Hair follicular keratinocyte (primary cell): ENCODE measurements around the genes SHC3 and GADD45G.

GRCh38 chr9:89036221-89036634 is 45.0 kb downstream of the S1PR3 start:
- RAMPAGE, long total RNA, result no peak

GRCh38 chr9:89178249-89178915 is at the start of gene SHC3:
Gene SHC3 (minus strand): TSS chr9:89178818.
- RAMPAGE, long total RNA, result no peak

DNA sequence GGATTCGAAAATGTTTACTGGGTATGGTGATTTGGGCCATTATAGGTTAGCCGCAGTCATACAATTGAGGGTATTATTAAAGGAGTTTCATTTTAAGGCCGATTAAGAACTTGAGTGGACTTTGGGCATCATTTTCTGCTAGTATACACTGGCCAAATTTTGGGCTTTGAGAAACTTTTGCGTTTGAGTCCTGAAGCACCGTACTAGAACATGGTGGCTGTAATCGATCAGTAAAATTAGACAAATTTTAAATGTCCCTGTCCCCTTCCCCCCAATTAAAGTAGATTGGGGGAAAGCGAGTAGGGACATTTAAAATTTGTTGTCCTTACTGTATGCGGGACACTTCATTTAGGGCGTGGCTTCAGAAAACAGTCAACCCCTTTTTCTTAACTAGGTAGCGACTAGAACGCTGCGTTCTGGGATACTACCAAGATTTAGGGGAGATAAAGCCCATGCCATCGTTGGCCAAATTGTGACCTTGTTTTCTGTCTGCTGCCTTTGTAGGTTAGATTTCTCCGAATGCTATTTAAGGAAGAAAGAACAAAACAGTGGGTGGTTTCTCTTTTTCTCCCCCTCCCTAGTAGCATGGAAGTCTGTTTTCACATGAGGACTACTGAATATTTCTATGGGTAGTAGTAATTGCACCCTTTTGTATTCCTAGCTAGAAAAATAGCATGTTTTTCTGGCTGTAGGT is 1.1 kb downstream of the CKS2 start:
- RAMPAGE, long total RNA, result no peak

GRCh38 chr9:89362892-89363257 is 44.6 kb downstream of the SECISBP2 start:
- RAMPAGE, long total RNA, result no peak

GRCh38 chr9:89375330-89375852 is 57.1 kb downstream of the SECISBP2 start:
- RAMPAGE, long total RNA, result no peak

DNA sequence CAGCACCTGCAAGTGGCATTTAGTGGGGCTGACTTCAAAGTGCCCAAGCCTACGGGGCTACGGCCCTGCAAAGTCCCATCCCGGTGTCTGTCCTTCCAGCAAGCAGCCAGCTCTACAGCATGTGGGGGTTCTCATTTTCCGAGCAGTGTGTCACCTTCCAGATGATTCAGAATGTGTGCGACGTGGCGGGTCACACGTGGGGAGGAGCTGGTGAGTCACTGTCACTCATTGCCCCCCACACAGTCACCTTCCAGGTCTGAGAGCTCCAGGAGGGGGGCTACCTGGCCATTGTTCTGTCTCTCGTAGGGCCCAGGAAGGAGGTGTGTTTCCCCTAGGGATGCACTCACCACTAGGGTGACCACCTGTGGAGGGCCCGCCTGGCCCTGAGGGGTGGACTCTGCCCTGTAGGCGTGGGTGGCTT is 70.3 kb downstream of the SEMA4D start:
- RAMPAGE, long total RNA, result no peak

DNA sequence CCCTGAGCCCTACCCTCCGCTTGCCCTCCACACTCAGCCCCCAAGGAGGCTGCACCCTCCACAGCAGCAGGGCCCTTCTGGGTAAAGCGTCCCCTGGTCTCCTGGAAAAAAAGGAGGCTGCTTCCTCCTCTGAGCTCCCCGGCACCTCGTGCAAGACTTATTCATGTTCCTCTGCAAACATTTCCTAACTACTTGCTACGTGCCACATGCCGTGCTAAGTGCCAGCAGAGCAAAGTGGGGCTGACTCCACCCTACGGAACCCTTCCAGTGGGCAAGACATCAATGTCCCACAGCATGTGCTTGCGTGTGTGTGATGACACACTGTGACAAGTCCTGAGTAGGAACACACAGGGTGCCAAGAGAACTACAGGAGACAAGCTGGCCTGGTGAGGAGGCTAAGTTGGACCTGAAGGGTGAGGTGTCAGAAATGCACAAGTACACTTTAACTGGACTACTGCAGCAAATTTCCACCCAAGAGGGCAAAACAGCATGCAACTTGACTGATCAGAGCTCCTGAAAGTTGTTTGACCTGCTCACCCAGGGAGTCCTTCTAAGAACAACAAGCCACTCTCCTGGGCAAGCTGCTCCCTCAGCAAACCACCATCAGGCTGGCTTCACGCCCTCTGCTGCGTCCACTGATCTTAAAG is 57.3 kb downstream of the SEMA4D start:
- RAMPAGE, long total RNA, result no peak

- RAMPAGE, long total RNA, result no peak
Measured at GRCh38 chr9:89443352-89443778, 54.5 kb downstream of the SEMA4D start.

DNA sequence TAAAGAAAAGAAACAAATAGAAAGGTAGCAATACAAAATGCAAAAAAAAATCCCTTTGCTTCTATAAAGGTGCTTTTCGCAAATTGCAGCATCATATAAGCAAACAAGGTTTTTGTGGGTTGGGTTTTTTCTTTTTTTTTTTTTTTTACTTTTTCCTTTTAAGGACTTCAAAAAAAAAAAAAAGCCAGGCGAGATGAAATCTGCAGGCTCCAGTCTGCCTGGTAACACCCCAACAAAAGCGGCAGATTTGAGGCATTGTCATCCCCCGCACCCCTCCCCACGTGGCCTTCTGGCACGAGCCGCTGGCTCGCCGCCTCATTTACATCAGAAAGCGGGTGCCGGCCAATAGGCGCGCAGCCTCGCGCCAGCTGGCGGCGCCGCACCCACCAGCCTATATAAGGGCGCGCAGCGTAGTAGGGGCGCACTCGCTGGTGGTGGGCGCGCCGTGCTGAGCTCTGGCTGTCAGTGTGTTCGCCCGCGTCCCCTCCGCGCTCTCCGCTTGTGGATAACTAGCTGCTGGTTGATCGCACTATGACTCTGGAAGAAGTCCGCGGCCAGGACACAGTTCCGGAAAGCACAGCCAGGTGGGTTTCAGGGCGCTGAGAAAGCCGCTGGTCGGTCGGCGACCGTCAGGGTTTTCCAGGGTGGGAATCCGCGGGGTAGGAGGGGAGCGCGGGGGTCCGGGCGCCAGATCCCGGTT is at the start of gene GADD45G:
Gene GADD45G (plus strand): TSS at position 422 of the 700 bp plus-strand sequence.
- RAMPAGE, long total RNA, result no peak

GRCh38 chr9:89675389-89675926 is 70.6 kb downstream of the GADD45G start:
- RAMPAGE, long total RNA, result no peak

- RAMPAGE, long total RNA, result no peak
Measured at GRCh38 chr9:89701558-89701938, 96.7 kb downstream of the GADD45G start.

DNA sequence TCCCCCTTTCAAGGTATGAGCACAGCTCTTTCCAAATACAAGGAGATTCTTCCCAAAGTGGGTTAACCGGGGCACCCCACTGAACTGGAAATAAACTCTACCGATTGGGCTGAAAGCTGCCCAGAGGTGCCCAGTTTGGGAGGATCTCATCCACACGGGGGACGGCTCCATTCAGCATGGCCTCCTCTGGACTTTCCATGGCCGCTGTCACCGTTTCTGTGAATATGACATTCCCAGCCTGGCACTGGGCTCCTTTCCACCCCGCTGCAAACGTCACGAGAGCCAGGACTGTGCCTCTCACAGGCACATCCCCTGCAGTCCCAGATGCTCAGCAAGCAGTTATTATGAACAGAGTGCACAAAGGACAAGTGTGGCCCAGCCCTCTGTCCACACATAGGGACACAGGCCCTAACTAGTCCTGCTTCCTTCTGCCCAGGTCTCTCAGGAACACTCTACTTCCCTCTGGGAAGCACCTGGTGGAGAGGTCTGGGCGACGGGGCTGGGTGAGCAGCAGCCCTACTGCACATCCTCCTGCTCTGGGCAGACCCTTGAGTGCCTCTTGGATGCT is 269.5 kb downstream of the GADD45G start:
- RAMPAGE, long total RNA, result no peak

GRCh38 chr9:89923759-89924559 is 319.1 kb downstream of the GADD45G start:
- RAMPAGE, long total RNA, result no peak

DNA sequence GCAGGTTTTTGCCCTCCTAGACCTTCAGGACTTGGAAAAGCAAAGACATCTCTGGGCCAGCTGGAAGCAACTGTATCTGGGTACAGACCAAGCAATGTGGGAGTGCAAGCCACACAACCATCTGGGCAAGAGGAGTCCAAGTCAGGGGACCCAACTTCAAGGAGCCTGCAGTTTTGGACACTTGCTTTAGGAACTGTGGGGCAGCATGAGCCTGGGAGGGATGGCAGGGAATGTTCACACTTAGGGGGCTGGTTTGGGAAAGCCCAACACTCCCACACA is 323.3 kb downstream of the GADD45G start:
- RAMPAGE, long total RNA, result no peak

- RAMPAGE, long total RNA, result no peak
Measured at GRCh38 chr9:89929803-89930710, 325.2 kb downstream of the GADD45G start.

DNA sequence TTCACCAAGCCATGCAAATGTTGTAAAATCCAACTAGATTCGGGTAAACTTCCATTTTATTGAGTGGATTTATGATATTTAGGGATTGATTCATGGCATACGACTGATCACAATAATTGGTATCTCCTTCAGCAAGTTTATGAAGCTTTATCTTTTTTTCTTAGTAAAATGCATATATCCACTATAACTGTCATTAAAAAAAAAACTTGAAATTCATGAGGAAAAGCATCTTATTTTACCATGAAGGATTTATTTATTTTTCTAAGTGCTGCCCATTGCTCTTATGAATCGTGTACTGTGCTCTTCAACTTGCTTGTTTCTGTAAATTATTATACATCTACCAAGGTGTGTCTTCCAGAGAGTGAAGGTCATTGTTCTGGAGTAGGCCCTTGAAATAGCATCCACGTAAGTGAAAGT is 473.3 kb downstream of the DIRAS2 start:
- RAMPAGE, long total RNA, result no peak

GRCh38 chr9:90800558-90800959 is 1.1 kb upstream of the SYK start:
- RAMPAGE, long total RNA, result no peak

GRCh38 chr9:90803800-90804319 is 2.2 kb downstream of the SYK start:
- RAMPAGE, long total RNA, result no peak

DNA sequence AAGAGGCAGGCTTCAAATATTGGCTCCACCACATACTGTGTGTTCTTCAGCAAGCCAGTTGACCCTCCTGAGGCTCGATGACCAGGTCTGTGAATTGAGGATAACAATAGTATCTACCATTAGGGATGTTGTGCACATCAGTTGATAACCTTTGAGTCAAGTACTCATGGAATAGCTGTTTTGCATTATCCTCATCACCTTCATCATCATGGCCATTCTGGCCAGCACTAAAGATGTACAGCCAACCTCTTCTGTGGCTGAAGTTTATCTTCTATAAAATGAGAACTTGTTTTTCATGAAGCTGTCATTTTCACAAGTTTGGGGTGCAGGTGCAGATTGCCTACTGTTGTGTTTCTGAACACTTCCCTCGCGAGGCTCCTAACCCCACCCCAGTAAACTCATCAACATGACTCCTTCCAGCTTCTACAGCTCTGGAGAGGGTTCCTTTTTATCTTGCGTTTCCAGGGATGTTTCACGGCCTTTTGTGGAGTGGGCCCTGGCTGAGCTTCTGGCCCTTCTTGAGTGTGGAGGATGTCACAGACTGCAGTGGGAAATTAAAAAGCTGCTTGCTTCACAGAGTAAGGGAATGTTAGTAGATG is 24.7 kb downstream of the SYK start:
- RAMPAGE, long total RNA, result no peak

DNA sequence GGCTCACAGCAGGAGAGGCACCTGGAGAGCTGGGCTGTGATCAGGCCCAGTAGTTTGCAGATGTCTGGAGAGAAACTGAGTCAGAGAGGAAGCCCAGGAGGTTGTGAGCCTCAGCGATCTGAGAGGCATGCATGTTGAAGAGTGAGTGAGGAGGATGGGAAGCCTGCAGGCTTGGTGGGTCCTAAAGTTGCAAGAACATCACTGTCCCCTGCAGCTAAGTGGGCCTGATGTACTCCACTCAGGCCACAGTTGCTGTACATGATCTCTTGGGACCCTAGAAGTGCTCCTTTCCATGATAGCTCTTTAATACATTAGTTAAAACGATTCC is 52.6 kb downstream of the SYK start:
- RAMPAGE, long total RNA, result no peak